Cerebellum (tissue), 5 donors: ENCODE measurements around the gene CHD9NB.

GRCh38 chr16:50806266-50807045, 64.6 kb downstream of the CYLD start:
- PRO-cap, 3 experiments = peak in 3 of 3 experiments; most common plus-strand start chr16:50806438 (in 1); most common minus-strand start chr16:50806645 (in 2)
- RAMPAGE, long total RNA = no peak

DNA sequence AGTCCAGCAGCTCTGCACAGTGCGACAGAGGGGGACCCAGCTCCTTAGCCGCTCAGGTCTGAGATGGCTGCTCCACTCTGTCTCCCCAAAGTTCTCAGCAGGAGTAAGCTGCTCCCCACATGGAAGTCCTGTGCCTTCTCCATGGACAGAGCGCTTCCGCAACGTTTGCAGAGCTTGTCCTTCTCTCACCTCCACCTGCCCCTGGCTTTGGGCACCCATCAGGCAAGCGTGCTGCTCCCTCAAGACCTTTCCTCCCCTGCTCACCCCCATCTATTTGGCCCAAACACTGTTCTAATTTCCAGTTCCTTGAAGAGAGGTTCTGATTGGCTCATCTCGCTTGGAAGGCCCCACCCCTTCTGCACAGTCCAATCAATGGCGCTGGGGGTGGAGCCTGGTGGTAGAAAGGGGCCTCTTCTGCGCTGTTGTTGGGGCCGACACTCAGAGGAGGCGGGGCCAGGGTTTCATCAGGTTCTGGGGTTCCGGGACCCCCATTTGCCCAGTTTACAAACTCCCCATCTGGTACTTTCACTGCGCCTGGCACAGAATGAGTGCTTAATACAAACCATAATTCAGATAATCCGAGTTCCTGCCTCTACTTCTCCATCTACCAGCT, 137.2 kb downstream of the CYLD start:
- PRO-cap, 3 experiments = no peak in any of the 3 experiments
- RAMPAGE, long total RNA = no peak

- PRO-cap, 3 experiments = no peak in any of the 3 experiments
- RAMPAGE, long total RNA = no peak
Observed at GRCh38 chr16:51152842-51153535, 1.9 kb upstream of the SALL1 start.

GRCh38 chr16:51591806-51592471, 440.9 kb upstream of the SALL1 start:
- PRO-cap, 3 experiments = no peak in any of the 3 experiments
- RAMPAGE, long total RNA = no peak

DNA sequence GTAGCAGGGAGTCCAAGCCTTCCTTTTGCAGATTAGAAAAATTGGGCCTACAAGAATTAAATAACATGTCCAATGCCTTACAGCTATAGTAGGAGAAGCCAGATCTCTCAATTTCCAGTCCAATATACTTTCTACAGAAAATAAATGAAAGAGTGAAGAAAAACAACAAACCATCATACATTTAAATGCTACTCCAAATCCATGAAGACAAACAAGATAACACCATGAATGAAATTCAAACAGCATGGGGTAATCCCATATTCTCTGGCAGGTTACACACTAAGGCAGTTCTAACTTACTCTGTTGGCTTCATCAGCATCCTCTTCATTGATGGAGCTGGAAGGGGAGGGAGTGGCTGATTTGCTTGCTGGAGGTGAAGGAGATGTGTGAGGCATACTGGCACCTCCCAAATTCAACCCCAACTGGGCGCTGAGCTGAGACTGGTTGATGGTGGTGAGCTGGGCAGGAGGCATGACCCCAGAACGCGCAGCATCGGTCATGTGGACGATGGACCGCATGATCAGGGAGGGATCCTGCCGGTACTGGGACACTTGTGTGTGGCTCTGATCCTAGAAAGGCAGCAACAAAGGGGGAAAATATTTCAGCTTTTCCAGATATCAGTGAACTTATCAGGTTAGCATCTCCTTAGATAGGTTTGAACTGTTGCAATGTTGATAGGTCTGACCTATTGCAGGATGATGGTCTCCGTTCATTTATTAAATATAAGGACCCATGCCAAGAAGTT, 96.8 kb downstream of the TOX3 start:
- PRO-cap, 3 experiments = no peak in any of the 3 experiments
- RAMPAGE, long total RNA = no peak

GRCh38 chr16:53052395-53053467, at the start of gene CHD9NB:
Gene CHD9NB, minus strand, starts transcription at chr16:53052897.
- PRO-cap, 3 experiments = no peak in any of the 3 experiments
- RAMPAGE, long total RNA = no peak

GRCh38 chr16:53175002-53175476, 120.2 kb downstream of the CHD9 start:
- PRO-cap, 3 experiments = no peak in any of the 3 experiments
- RAMPAGE, long total RNA = no peak

DNA sequence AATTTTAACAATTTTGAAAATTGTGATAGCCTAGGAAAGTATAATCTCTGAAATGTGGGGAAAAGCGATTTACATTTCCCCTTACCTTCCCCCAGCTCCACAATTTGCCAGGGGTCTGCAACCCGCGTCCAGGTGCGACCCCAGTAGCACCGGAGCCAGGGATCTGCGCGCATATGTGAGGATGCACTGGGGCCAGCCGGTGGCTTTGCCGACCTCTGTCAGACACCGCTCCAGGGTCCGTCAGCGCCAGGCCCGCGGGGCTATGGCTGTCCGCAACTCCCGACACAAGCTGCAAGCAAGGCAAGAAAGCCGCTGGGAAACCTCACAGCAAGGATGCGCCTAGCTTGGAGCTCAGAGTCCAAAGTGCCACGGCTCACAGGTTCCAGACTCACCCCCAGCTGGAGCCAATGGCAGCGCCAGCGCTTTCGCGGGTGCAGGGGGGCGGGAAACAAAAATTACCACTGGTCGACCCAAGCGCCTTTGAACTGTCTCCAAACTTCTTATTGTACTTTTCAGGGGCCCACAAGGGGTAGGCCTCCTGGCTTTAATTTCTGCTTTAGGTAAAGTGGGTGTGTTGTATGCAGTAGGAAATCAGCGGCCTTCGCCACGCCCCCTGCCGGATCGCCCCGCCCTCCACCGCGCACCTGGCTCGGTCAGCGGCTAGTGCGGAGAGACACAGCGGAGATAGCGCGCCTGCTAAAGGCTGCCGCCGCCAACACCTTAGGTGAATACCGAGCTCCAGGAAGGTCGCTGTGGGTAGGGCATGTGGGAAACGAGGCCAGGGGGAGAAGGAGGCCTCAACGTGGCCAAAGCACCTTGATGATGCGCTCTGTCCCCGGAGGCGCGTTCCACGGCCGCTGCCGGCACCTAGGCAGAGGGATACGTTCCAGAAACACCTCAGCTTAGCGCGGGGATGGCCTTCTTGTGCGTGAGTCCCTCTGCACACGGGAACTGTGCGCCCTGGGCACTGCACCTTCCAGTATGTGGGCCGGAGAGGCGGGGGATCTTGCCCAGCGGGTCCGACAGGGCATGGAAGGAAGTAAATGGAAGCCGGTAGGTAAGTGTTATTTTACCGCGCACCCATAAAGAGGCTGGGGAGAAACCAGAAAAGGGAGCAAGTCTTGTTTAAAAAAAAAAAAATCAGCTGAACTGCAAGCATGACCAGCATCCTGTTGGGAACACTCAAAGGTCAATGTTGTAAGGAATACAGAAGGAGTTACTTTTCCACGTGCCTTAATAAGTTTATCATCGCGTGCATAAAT, 61.0 kb upstream of the RBL2 start:
- PRO-cap, 3 experiments = peak in 1 of 3 experiments; most common plus-strand start position 671 of the sequence (in 1)
- RAMPAGE, long total RNA = no peak

DNA sequence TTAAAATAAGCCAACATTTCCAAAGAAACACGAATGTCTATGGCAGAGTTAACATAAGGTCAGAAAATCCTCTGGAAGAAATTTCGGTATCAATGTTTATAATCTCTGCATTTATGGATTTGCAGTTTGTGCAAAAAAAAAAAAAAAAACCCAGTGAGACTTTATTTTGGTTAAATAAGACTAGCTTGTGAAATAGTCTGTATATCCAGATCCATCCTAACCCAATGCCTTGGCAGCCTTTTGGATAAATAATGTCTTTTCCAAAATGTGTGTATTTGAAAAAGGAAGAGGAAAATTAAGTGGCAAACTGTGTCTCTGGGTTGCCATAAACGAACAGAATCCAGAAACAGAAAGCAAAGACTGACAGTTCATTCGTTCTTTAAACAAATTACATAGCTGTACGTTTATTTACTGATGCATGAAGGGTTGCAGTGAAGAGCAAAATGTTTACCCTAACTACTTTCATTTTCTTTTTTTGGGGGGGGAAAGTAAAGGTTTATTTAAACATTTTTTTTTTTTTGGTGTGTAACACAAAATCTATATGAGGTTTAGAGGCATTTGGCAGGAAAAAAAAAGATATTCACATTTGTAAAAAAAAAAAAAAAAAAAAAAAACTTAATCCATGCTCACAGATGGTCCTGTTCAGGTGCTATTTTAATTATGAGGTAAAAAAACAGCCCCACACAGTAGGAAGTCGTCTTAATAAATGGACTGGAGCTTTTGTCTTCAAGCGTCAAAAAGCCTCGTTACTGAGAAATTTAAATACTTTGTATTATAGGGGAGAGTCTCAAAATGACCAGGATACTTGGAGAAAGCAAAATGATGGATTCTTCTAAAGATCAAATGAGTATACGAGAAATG, 245.8 kb downstream of the FTO start:
- PRO-cap, 3 experiments = no peak in any of the 3 experiments
- RAMPAGE, long total RNA = no peak

DNA sequence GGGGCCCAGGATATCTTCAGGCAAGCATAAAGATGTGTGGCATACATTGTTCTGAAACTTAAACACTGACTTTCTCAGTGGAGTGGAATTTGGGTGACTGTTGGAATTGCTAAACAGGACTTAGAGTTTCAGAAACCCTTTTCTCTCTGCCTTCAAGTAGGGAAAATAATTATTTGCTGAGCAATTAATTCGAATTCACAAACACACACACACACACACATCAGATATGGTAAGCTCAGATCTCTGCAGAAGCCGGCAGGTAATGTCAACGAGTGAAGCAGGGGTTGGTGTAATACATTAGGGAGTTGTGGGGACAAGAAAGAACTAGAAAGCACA, 279.4 kb downstream of the FTO start:
- PRO-cap, 3 experiments = no peak in any of the 3 experiments
- RAMPAGE, long total RNA = no peak

DNA sequence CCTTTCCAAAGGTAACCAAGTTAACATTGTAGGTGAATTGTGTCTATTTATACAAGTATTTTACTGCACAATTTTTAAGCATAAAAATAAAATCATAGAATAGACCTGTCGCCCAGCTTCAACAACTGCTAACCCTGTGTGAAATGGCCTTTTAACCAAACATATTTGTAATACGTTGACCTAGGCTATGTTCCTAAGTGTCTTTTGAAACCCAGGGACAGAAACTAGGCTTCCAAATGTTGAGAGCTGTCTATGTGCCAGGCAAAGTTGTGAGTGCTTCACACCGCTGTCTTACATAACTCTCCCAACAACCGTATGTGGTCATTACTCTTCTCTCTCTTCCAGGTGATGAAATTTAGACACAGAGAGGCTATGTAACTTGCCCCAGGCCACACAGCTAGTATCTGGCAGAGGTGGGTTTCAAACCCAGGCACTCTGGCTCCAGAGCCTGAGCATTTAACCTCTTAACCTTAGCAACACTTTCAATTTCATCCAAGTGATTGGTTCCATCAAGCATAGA, 160.8 kb downstream of the IRX3 start:
- PRO-cap, 3 experiments = no peak in any of the 3 experiments
- RAMPAGE, long total RNA = no peak

DNA sequence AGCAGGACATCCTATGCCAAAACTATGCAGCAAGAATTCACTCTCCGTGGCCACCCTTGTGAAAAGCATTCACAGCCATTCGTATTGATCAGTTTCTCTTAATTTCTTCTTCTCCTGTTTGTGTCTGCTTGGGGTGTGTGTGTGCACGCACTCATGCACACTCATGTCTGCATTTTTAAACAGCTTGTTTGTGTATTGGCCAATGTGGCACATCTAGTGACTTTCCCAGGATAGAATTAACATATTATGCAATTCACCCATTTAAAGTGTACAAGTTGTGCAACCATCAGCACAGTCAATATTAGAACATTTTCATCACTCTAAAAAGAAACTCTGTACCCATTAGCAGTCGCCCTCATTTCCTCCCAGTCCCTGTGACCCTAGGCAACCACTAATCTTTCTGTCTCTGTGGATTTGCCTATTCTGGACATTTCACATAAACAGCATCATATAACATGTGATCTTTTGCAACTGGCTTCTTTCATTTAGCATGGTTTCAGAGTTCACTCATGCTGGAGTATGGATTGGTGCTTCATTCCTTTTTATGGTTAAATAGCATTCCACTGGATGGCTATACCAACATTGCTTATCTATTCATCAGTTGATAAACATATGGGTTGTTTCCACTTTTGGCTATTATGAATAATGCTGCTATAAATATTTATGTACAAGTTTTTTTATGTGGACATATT, 20.1 kb downstream of the IRX3 start:
- PRO-cap, 3 experiments = no peak in any of the 3 experiments
- RAMPAGE, long total RNA = no peak

- PRO-cap, 3 experiments = no peak in any of the 3 experiments
- RAMPAGE, long total RNA = no peak
Observed at GRCh38 chr16:54286857-54287300, 292 bp upstream of the IRX3 start.

GRCh38 chr16:54421923-54422581, 135.5 kb upstream of the IRX3 start:
- PRO-cap, 3 experiments = no peak in any of the 3 experiments
- RAMPAGE, long total RNA = no peak

DNA sequence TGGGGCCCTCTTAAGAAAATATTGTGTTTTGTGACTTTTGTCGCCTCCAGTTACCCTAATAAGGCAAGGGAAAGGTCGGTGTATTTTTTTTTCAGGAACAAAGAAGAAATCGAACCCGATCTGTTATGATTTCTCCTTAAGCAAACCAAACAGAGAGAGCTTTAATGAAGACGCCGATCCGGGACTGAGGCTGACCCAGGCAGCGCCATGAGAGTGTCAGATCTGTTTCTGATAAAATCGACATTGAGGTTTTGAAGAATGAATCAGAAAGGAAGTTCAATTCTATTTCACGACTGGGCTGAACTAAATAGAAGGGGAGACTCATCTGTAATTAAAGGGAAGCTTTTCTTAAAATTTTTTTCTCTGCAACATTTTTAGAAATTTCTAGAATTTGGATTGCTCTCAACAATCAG, 144.7 kb upstream of the IRX3 start:
- PRO-cap, 3 experiments = no peak in any of the 3 experiments
- RAMPAGE, long total RNA = no peak

DNA sequence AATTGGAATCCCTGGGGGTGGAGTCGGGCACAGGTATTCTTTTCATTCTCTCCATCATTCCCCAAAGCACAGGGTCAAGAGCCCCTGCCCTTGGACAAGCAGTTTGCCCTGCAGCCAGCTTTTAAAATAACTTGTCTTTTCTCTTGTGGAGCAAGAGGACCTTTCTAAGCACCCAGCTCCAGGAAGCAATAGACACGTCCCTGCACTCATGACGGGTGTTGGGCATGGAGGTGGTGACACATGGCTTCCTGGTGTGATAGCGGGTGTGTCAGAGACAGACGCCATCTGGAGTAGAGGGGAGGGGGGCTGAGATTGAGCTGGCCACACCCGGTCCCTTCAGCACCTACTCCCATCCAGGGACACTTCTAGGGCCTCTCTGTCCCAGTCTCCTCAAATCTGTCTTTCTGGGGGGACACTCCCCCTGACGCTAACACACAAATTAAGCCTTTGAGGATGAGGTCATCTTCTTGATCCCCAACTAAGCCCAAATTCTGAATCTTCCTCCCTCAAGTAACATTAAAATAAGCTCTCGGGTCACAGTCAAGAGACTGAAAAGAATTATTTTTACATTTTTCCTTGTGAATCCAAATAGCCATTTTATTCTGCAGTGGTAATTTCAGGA, 216.5 kb upstream of the IRX3 start:
- PRO-cap, 3 experiments = no peak in any of the 3 experiments
- RAMPAGE, long total RNA = no peak

- PRO-cap, 3 experiments = no peak in any of the 3 experiments
- RAMPAGE, long total RNA = no peak
Observed at GRCh38 chr16:55391548-55391984, 67.6 kb downstream of the IRX6 start.

DNA sequence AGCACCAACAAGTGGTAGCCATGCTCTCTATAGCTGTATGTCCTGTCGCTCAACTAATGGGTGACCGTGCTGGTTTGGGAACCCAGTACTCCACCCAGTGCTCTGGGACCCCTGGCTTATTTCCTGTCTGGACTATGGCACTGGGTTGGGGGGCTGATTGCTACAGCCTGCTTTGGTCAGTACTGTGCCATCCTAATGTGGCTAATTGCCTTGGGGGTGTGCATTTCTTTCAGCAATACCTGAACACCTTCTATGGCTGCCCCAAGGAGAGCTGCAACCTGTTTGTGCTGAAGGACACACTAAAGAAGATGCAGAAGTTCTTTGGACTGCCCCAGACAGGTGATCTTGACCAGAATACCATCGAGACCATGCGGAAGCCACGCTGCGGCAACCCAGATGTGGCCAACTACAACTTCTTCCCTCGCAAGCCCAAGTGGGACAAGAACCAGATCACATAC, 3.7 kb downstream of the MMP2 start:
- PRO-cap, 3 experiments = no peak in any of the 3 experiments
- RAMPAGE, long total RNA = no peak

GRCh38 chr16:55508297-55508759, 544 bp upstream of the LPCAT2 start:
- PRO-cap, 3 experiments = no peak in any of the 3 experiments
- RAMPAGE, long total RNA = no peak

GRCh38 chr16:55871782-55872237, 3.4 kb downstream of the CES5A start:
- PRO-cap, 3 experiments = no peak in any of the 3 experiments
- RAMPAGE, long total RNA = no peak